Vermiform appendix (tissue), 1 donor: ENCODE data around the genes H3-3B and PRPSAP1.

- PRO-cap: bidirectional peak, plus-strand start at chr17:75589367, minus-strand start at chr17:75589187
Measured at GRCh38 chr17:75588719-75589730, 1.4 kb downstream of the MYO15B start.

DNA sequence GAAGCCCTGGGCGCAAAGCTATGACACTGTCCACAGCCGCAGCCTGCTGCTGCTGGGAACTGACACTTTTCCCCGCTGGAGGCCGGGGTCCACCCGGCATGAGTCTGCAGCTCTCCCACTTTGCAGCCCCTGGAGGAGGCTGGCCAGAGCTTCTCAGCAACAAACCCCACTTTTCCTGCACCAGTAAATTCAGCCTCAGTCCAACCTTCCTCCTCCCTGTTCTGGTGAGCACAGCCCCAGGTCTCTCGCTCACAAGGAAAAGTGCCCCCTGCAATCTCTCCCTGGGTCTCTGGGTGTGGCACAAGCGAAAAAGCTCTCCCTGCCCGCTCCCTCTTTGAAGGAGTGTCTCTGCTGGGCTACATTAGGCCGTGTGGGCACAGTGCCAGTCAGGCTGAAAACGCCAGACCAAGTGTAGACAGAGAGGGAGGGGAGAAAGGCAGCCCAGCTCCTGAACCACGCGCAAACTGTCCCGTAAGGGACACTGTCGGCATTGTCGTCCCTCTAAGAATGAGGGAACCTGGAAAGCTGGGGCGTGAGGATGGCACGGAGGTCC, 3.8 kb downstream of the SMIM5 start:
- PRO-cap: no peak

DNA sequence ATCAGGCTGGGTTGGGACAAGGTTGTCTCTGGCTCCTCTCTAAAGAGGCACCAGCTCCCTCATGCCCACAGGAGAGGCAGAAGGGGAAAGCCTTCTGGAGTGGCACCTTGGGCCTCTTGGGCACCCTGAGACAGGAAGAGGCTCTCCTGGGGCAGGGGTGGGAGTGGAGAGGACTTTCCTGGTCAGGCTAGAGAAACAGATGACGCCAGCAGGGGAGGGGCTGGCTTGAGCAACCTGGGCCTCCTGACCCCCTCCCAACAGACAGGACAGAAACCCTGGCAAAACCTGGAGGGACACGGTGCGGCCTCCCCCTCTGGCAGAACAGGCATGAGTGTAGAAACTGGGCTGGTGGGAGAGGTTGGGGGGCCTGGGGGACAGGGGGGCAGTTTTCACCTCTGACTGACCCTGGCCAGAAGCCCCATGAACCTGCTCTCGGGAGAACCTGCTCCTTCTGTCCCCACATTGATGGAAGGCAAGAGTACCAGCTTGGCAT, 6.1 kb downstream of the SMIM5 start:
- PRO-cap: no peak

DNA sequence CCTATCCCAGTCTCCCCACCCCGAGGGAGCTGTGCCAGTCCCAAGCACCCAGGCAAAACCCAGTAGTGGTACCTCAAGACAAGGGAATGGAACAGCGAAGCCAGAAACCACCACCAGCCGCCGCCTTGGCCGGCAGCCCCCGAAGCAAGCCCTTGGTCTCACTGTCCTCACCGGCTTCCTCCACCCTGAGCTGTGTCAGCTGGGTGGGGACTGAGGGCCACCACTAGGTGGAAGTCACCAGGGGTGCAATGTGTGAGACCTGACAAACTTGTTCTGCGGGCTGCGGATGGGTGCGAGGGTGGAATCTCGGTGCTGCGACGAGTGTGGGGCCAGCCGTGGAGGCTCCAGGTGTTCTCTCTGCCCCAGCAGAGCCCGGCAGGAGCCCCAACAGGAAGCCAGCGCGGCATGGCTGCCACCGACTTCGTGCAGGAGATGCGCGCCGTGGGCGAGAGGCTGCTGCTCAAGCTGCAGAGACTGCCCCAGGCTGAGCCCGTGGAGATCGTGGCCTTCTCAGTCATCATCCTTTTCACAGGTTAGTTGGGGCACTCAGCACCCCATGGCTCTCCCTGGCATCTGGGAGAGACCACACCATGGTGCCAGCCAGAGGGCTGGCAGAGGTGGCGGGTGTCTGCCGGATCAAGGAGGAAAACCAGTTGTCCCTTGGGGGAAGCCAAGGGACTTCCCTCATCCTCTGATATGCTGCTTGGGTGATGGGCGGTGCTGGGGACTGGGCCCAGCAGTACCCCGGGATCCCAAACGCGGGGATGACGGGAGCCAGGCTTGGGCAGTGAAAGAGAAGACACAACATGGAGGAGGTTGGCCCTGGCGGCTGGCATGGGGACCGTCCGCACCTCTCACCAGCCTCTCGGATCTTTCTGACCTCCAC, 6.0 kb upstream of the SMIM6 start:
- PRO-cap: bidirectional peak, plus-strand start at position 265 of the sequence, minus-strand start at position 181 of the sequence

GRCh38 chr17:75684178-75685491, 17.5 kb downstream of the SAP30BP start:
- PRO-cap: no peak

DNA sequence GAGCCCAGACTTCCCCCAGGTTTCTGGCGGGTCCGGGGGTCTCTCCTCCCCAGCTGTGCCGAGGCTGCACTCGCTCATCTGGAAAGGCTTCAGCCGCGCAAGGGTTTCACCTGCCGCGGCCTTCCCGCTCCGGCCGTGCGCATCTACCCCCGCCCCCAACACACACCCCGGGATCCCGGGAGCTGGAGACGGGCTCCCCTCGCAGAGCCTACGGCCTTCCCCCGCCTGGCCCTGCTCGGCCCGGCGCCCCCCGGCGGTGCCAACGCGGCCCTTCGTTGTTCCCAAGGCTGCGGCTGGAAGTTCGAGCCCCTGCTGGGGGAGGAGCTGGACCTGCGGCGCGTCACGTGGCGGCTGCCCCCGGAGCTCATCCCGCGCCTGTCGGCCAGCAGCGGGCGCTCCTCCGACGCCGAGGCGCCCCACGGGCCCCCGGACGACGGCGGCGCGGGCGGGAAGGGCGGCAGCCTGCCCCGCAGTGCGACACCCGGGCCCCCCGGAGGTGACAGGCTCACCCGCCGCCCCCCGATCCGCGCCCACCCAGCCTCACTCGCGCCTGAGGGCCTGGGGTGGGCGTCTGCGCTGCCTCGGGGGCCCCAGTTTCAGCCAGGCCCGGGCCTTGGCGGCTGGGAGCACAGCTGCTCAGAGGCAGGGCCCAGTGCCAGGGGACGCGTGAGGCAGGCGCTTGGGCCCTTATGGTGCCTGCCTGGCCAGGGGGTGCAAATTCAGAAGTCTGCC, 11.3 kb downstream of the GALK1 start:
- PRO-cap: unidirectional peak, plus-strand start at position 429 of the sequence

DNA sequence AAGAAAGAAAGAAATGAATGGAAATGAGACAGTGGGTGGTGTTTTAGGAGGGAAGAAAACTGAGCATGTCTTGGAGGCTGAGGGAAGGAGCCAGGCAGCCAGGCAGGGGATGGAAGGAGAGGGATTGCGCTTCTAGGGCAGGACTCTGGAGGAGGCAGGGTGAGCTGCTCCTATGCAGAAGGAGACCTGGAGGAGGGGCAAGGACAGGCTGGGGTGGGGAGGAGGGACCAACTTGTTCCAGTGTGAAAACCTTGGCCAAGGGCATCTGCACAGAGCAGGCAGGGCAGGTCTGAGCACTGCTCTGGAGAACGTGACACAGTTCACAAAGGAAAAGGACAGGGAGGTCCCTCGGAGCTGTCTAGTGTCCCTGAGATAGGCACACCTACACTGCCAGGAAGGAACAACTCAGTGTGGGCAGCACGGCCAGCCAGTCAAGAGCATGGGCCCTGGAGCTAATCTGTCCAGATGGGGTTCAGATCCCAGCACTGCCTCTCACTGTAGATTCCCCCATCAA, 5.5 kb downstream of the GALK1 start:
- PRO-cap: no peak

DNA sequence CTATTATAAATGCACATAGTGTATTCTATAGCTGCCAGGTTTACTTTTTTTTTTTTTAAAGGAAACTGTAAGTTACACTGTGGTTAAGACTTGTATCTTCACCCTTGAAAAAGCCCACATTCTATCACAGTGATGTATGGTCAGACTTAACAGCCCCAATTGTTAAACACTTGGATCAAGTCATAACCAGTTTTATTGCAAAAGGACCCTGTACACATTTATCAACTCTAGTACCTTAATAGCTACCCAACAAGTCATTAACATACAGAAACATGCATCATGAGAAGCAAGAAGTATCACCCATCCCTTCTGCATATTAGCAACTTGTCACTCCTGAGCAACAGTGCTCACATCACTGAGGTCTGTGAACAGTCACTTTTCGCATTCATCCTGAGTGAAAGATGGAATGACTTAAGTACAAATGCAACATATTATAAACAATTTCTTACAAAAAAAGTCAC, 1.5 kb downstream of the H3-3B start:
- PRO-cap: no peak

DNA sequence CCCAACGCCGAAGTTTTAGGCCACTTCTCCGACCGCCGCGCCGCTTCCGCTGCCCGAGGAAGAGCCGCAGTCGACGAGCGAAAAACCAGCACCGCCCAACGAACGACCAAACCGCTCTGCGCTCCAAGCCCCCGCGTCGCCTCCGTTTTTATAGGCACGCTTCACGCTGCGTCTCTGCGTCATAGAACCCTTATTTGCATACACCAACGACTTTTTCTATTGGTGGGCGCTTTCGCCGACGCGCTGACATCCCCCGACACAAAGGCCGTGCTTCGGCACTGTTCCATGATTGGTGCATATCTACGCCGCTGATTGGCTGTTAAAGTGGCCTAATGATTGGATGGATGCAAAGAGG, at the start of gene H3-3B:
TSS of gene H3-3B (minus strand) at position 124 of the 355 bp plus-strand sequence.
- PRO-cap: bidirectional peak, plus-strand start outside the sequence, minus-strand start at position 124 of the sequence

DNA sequence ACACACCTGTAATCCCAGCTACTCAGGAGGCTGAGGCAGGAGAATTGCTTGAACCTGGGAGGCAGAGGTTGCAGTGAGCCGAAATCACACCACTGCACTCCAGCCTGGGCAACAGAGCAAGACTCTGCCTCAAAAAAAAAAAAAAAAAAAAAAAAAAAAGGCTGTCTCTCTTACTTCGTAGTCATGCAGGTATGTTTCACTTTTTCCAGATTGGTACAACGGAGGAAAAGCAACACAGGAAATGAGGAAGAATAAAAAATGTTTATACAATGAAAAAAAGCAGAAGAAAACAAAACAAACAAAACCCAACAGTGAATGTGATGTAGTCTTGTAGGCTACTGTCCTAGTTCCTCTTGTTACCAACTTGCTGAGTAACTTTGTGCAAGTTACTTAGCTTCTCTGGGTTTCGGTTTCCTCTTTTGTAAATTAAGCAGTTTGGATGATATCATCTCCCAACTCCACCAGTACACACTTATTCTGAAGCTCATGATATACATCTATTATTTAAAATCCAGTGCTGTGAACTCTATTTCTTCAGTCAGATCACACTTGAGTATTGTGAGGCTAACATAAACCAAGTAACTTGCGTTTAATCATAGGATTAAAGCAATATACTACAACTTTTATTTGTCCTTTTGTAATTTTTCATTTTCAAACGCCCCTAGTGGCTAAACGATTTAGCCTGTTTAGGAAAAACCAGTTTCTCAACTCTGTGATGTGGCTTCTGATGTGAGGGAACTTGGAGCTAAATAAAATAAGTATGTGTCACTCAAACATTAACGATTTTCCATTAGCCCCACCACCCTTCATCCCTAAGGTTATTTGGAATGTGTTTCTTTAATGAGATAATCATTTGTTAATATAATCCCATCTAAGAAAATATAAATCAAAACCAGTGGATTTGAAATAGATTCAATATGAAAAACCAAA, 1.5 kb upstream of the UNK start:
- PRO-cap: unidirectional peak, plus-strand start at position 199 of the sequence; bidirectional peak, plus-strand start at position 450 of the sequence, minus-strand start at position 366 of the sequence

GRCh38 chr17:75818286-75819087, 25.7 kb downstream of the UNC13D start:
- PRO-cap: no peak

DNA sequence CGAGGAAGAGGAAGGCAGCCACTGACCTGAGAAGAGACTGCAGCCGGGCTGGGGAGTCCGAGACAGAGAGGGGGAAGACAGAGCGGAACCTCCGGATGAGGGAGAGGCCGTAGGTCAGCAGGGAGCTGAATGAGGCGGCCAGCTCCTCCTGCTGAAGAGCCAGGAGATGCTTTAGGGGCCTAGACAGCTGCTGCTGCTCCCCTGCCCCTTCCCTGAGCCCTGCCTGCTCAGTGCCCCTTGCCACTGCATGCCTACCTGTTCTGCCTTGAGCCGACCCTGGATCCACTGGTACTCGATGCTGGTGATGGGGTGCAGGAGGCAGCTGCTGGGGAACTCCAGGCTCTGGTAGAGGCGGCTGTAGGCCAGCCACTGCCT, 7.7 kb downstream of the UNC13D start:
- PRO-cap: no peak

- PRO-cap: no peak
Measured at GRCh38 chr17:76075906-76076567, 1.5 kb downstream of the GALR2 start.

DNA sequence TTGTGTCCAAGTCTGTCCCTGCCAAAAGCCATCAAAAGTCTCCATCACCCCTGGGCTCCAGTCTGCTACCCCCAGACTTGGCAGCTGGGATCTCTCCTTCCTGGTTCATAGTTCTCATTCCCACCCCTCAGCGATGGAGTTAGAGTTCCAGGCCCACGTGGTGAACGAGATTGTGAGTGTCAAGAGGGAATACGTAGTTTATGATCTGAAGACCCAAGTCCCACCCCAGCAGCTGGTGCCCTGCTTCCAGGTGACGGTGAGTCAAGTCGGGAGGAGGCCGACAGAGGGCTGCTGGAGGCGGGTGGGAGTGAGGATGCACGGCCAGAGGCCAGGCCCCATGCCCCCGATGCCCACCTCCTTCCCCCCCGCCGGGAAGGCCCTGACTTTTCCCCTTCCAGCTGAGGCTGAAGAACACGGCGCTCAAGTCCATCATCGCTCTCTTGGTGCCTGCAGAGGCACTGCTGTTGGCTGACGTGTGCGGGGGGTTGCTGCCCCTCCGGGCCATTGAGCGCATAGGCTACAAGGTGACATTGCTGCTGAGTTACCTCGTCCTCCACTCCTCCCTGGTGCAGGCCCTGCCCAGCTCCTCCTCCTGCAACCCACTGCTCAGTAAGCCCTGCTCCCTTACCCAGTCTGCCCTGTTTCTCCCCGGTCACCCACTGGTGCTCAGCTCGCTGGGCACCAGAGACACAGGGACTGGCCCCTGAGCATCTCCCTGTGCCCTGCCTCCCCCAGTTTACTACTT, 2.3 kb downstream of the ZACN start:
- PRO-cap: no peak

- PRO-cap: no peak
Measured at GRCh38 chr17:76240969-76241643, 813 bp upstream of the RNF157 start.

DNA sequence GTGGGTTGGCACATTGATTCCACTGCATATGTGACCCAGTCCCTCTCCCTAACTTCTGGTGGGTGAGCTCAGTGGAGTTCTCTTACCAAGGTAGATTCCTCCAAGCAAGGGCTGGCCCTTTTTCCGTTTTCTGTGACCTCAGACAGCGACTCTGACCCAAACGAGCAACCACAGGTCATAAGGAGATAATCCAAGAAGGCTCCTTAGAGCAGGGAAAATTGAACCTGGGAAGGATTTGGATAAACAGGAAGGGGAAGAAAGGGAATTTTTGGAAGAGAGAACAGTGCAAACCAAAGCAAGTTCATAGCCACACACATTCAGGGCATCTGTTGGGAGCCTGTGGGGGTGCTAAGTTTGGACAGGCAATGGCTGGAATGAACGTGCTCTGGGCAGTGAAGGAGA, 9.6 kb upstream of the UBALD2 start:
- PRO-cap: no peak

- PRO-cap: no peak
Measured at GRCh38 chr17:76274238-76274870, 9.2 kb downstream of the UBALD2 start.

- PRO-cap: no peak
Measured at GRCh38 chr17:76276704-76277380, 11.7 kb downstream of the UBALD2 start.

DNA sequence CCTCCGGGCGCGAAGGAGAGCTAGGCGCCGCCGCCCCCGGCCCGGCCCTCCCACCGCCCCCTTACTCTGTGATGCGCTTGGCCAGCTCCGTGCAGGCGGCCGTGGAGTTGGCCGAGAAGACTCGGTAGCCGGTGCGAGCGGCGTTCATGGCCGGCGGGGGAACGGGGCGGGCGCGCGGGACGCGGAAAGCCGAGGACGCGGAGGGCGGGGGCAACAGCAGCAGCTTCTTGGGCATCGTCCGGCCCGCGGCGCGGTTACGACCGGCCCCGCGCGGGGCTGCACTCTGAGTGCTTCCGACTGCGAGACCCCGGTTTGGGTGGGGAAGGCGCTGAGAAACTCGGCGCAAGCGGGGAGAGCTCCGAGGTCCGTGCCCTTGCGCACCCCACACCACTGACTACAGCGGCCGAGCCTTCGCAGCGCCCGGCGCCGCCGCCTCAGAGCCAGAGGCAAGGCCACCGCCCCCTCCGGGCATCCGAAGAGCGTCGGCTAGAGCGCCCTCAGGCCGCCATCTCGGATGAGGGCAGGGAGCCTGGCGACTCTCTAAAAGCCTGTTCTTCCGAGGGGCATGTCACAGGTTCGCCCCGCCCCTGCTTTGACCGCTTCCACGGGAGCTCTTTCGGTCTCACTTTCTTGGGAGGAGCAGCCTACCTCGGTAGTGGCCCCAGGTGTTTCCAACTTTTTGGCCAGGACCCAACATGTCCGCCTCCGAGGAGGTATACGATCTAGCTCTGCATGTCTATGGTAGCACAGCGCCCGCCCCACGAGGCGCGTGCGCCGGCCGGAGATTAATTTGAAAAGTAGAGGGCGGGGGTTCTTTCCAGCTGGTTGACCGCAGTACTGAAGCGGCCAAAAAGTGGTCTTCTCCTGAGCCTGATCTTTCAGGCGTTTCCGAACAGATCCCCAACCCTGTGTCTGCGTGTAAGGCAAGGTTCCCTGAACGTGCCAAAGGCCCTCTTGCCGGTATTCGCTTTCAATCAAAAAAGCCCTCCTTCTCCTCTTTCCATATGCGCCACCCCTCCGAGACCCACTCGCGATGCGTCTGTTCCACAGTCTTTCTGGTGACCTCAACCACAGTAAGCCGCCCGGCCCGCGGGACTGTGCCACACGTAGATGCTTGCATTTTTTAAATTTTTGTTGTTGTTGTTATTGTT, at the start of gene PRPSAP1:
TSS of gene PRPSAP1 (minus strand) at position 448 of the 1,151 bp plus-strand sequence.
- PRO-cap: bidirectional peak, plus-strand start at position 281 of the sequence, minus-strand start at position 163 of the sequence; unidirectional peak, minus-strand start at position 396 of the sequence; bidirectional peak, plus-strand start at position 800 of the sequence, minus-strand start at position 516 of the sequence

DNA sequence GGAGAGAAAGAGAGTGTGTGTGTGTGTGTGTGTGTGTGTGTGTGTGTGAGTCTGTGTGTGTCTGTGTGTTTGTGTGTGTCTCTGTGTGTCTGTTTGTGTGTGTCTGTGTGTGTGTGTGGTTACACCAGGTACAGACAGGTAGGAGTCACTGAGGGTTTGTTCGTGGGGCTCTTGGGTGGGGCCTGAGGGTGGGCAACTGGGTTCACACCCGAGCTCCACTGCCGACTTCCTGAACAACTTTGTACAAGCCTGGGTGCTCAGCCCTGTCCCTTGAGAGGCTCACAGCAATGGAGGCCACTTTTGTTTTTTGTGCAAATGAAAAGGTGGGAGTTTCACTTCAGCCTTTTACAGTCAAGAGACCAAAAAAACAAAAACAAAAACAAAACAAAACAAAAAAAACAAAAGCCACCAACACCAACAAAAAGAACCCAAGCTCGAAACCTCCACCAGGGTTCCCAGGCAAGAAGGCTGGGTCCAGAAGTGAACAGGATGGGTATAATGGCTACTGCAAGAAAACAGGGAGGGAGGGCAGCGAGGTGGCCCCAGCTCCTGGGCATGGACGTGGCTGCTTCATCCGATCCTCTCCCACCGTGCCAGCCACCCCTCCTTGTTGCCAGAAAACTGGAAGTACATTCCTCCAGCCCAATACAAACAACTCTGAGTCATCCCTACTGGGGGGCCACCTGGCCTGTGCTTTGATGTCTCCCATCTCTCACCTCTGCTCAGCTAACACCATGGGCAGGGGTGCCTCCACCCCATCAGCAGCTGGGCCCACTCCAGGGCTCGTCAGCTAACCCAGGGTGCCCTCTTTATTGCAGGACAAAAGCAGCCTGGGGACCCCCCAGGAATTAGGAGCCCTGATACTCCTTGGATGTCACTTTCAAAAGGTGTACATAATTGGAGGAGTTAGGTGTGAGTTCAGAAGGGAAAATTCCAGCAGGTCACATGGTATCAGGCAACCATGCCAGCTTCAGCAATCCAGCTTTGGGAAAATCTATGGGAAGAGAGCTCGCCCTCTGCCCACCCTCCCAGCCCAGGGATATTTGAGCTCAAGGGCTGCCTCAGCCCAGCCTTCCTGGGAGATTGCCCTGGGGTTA, 2.1 kb downstream of the RHBDF2 start:
- PRO-cap: bidirectional peak, plus-strand start at position 449 of the sequence, minus-strand start at position 241 of the sequence